Measurements from ENCODE around the genes SMC2 and OR13C2.

GRCh38 chr9:98953837-98954162 is 10.1 kb downstream of the COL15A1 start:
- RRBS = no CpG with 5 or more reads among the region's 2 CpGs

DNA sequence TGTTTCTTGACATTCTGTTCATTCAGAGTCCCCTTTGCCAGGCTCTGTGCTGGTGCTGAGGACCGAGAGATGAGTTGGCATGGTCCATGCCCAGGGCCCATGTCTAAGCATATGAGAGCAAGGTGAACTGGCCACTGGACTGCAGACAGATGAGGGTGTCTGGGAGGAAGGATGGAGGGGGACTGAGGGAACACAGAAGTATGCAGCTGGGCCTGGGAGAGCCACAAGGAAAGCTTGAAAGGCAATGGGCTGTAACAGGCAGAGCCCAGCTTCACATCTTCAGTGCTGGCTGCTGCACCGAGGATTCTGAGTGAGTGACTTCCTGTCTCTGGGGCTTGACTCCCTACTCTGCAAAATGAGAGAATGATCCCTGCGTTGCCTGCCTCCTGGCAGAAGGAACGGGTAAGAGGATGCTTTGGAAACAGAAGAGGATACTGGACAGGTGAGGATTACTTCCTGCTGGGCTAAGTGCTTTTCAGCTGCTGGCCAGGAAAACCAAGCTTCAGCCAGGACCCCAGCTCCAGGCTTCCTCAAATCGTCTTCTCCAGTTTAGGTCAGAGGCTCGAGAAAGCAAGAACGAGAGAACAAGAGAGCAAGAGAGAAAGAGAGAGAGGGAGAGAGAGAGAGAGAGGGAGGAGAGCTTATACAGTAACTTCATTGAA is 29.1 kb downstream of the COL15A1 start:
- RRBS = no CpG with 5 or more reads among the region's 7 CpGs

GRCh38 chr9:99105768-99106268 is 905 bp downstream of the TGFBR1 start:
- RRBS = 0% methylated on average over 7 of the region's 30 CpGs

GRCh38 chr9:99107599-99108031 is 2.7 kb downstream of the TGFBR1 start:
- RRBS = no CpG with 5 or more reads among the region's 4 CpGs

DNA sequence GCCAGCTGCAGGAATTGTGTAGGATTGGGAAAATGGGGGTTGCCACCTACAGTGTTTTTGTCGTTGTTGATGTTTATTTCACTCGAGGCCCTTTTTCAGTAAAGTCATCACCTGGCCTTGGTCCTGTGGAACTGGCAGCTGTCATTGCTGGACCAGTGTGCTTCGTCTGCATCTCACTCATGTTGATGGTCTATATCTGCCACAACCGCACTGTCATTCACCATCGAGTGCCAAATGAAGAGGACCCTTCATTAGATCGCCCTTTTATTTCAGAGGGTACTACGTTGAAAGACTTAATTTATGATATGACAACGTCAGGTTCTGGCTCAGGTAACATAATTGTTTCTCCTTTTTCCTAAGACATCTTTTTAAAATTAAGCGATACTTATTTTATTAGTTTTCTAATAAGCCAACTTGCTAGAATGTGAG is 27.5 kb downstream of the TGFBR1 start:
- RRBS = no CpG with 5 or more reads among the region's 9 CpGs

GRCh38 chr9:99829717-99830156 is 8.1 kb downstream of the NR4A3 start:
- RRBS = no CpG with 5 or more reads among the region's 4 CpGs

- RRBS = no CpG with 5 or more reads among the region's 6 CpGs
Measured at GRCh38 chr9:100145057-100145533, 46.1 kb downstream of the INVS start.

GRCh38 chr9:100594031-100594295 is 16.1 kb downstream of the CAVIN4 start:
- RRBS = no CpG with 5 or more reads among the region's 3 CpGs

DNA sequence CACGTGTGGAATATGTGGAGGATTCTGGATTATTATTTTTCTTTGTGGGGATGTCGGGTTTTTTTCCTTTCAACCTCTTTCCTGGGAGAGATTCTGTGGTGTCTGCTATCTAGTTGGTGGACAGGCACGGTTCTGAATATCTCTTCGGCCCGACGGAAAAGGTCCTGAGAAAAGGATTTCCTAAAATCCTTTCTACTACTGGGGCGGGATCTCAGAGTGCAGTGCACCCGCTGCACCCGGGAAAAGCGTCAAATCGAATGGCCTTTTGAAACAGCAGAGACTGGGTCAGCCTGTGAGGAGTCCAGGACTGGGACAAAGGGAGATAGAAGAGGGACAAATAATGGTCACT is 1.4 kb downstream of the PLPPR1 start:
- RRBS = no CpG with 5 or more reads among the region's 11 CpGs

DNA sequence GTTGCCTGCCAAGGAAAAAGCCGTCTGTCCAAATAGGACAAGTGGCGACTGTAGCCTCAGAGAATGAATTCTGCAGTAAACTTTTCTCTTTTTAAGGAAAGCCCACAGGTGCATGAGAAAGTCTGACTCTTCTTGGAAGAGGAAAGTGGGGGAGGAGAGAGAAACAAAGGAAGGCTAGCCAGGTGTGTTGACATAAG is 58.5 kb downstream of the BAAT start:
- RRBS = no CpG with 5 or more reads among the region's 2 CpGs

DNA sequence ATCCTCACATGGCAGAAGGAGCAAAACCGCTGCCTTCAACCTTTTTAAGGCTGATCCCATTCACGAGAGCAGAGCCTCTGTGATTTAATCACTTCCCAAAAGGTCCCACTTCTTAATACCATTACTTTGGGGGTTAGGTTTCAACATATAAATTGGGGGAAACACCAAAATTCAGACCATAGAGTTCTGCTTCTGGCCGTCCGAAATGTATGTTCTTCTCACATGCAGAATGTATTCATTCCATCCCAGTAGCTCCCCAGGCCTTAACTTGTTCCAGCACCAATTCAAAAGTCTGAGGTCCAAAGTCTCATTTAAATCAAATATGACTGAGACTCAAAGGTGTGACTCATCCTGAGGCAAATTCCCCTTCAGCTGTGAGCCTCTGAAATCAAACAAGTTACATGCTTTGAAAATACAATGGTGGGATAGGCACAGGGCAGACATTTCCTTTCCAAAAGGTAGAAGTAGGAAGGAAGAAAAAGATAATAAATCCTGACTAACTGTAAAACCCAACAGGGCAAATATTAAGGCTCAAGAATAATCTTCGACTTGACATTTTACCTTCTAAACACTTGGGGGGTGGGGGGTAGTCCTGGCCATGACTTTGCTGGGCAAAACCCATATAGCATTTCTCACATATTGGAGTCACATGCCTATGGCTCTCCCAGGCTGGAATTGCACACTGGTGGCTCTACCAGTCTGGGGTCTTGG is 30.4 kb downstream of the BAAT start:
- RRBS = no CpG with 5 or more reads among the region's 5 CpGs

- RRBS = no CpG with 5 or more reads among the region's 4 CpGs
Measured at GRCh38 chr9:101376488-101377208, 8.2 kb downstream of the BAAT start.

- RRBS = no CpG with 5 or more reads among the region's 6 CpGs
Measured at GRCh38 chr9:101418360-101418995, 17.1 kb downstream of the ALDOB start.

DNA sequence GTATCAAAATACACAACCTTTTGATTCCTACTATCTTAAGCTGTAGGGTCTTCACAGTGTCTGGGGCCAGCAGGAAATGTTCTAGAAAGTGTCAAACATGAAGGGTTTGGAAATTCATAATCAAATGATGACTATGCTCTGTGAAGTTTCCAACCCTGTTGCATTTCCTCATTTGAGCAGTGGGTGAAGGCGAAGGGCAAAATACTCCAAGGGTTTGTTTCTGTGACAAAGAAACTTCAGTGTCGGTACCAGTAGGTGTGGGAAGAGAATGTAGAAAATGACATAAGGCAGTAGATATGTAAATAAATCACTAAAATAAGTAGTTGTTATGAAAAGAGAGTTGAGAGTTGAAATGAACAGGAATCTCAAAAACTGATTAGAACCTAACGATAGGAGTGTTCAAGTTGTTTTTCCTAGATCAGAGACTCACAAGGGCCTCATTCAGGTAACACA is 542 bp downstream of the ALDOB start:
- RRBS = no CpG with 5 or more reads among the region's 3 CpGs

DNA sequence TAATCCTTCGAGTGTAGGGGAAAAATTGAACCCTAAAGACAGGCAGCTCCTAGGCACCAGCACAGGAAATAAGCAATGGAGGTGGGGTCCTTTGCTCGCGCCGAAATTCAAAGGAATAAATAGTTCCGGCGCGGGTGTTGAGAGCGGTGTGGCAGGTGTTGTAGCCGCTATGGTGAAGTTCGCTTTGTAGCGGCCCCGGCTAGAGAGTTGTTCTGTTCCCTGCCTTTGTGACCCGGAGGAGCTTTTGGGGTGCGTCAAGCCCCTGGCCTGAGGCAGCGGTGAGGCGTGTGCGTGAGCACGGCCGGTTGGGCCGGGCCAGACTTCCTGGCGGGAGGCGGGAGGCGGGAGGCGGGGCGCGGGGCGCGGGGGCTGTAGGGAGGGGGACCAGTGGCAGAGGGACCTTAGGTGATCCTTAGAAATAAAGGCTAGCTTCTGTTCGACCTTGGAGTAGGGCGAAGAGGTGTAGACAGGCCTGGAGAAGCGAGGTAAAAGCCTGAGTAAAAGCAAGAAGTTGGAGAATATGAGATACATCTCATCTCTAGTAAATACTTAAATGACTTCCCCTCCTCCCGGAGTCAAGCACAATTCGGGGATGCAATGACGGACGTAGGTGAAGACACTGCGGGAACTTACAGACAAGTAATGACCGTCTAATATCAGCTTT is at the start of gene SMC2:
Gene SMC2, plus strand, starts transcription at position 110 of the 664 bp plus-strand sequence.
- RRBS = 1% methylated on average over 15 of the region's 37 CpGs

DNA sequence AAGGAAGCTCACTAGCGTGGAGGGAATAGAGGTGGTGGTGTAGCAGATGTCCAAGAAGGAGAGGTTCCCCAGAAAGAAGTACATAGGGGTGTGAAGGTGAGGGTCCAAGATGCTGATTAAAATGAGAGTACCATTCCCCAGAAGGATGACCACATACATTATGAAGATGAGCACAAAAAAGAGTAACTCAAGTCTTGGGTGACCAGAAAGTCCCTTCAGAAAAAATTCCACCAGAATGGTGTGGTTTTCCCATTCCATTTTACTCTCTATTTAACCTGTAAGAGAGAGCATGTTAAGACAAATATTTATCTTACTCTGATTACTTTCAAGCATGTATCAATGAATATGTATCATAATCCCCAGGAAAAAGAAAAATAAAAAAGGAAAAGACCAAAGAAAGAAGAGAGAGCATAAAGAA is at the start of gene OR13C2:
Gene OR13C2, minus strand, starts transcription at position 258 of the 418 bp plus-strand sequence.
- RRBS = no CpG with 5 or more reads among the region's 1 CpG

DNA sequence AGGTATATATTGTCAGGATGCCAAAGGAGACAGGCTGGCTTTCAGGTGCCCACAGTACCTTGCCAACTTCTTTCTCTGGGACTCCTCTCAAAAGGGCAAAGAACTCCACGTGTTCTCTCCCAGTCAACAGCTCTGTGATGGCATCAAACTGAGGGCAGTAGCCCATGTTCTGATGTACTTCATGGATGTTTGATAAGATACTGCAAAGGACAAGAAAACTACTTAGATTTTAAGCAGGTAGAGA is 24.4 kb downstream of the NIPSNAP3B start:
- RRBS = no CpG with 5 or more reads among the region's 1 CpG

DNA sequence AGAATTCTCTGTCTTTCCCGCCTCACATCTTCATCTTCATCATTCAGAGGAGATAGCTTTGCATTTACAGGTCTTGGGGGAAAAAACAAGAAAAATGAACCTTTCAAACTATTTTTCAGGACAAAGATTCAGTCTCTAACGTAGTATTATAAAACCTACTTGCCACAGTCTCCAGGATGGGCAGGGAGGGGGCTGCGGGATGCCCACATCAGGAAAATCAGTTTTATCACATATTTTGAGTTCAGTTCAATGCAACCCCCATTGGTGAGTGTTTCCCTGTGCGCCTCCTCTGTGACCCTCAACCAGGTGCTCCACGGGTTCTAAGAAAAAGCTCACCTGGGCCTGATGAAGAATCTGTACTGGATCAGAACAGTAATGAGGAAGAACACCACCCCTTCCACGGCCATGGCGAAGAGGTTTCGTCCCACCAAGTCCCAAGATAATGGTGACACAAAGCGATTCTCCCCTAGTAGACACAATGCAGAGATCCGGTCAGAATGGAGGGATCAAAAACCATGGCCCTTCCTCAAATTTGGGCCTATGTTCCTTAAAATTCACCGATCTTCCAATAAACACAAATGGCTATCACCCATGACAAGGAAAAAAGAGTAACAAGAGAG is 29.0 kb downstream of the NIPSNAP3B start:
- RRBS = no CpG with 5 or more reads among the region's 11 CpGs

DNA sequence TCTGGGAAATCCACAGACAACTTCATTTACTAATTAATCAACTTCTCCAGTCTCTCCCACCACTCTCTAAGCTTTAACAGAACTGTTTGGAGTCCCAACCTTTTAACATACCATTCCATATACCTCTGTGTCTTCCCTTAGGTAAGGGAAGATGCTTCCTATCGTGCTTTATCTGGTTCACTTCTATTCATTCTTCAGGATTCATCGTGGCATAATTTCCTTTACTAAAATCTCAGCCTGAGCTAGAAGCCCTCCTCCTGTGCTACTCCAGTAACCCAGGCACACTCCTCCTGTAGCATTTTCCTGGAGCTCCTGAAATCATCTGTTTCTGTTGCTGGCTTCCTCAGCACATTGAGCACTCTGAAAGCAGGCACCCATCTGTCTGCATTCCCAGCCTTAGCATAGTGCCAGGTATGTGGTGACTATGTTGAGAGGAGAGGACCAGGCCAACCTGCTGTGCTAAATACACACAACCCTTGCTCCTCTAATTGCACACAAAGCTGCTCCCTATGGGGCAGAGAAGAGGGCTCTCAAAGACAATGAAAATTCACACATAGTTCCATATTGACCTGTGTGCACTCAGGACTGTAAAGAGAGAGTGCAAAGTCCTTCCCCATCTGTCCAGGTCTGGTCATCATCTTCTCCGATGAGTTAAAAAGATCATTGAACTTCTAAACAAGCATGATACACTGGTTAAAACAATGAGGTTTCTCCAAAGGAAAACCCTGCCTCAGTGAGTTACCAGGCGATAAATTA is 38.5 kb downstream of the ABCA1 start:
- RRBS = no CpG with 5 or more reads among the region's 4 CpGs

- RRBS = no CpG with 5 or more reads among the region's 5 CpGs
Measured at GRCh38 chr9:104918496-104919479, 9.2 kb downstream of the ABCA1 start.